Measurements from ENCODE around the gene SMAD2.

DNA sequence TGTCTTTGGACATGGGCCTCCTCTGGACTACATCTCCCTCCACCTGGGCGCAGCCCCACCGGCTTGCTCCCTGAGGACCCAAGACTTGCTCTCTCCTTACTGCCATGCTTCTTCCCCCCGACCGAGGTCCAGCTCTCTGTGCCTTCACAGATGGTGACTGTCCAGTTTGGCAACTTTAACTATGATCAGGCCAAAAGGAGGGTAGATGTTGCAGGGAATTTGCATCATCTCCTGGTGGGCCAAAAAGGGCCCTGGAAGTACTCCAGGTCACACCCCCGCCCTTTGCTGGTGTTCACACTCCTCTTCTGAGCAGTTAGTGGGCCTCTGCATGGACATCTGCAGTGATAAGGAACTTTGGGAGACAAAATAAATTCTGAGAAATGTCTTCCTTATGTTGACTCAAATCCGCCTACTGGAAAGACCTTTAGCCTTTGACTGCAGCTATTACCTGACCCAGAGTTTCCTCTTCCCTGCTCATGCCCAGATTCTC lies 88.7 kb downstream of the RNF165 start:
- PRO-cap, 5 experiments = no peak in any of the 5 experiments
- RAMPAGE, long total RNA, 2 experiments = no peak in any of the 2 experiments
- RRBS = no CpG with 5 or more reads among the region's 6 CpGs

- PRO-cap, 5 experiments = no peak in any of the 5 experiments
- RAMPAGE, long total RNA, 2 experiments = no peak in any of the 2 experiments
- RRBS = no CpG with 5 or more reads among the region's 8 CpGs
Measured at GRCh38 chr18:46658113-46658450, 1.1 kb upstream of the LOXHD1 start.

DNA sequence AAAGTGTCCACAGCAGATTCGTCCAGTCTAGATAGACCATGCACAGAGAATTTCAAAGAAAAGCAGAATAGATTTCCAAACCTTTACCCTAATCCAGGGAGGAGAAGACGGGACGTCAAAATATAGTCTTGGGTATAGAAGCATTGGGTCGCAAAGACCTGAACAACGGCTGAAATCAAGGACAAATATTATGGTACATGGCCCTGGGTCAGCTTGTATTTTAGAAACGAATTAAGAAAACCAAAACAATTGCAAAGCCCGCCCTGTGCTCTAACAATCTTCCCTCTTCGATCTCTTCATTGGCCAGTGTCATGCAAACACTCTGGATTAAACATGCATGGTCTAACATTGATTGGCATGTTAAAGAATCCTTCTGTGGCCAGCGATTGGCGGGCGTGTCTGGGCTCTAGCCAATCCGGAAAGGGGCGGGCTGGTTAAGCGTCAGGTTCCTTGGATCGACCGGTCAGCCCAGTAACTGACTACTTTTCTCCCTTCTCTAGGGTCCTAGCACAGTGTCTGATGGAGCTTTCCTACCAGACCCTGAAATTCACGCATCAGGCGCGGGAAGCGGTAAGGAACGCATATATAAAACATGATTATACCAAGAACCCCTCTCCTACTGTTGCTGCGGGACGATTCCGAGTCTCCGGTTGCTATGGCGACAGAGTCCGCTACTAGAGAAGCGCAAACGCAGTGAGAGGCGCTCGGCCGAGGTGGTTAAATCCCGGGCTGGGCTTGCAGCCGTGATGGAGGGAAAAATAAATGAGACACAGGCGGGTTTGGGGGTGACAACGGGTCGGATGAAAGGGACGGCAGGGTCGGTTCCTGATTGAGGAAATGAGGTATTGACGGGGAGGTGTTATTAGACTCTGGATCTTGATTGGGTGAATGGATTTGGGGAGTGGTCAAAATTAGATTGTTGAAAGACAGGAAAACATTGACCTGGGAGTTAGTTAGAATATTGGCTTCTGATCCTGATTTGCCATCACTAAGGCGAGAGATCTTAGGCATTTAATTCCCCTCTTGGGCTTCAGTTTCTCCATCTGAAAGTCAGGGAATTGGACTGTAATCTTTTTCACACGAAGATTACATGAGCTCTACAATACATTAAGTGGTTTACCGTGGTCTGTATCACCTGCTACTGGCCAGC lies 29.3 kb downstream of the KATNAL2 start:
- PRO-cap, 5 experiments = no peak in any of the 5 experiments
- RAMPAGE, long total RNA, 2 experiments = no peak in any of the 2 experiments
- RRBS = 25% methylated on average over 7 of the region's 43 CpGs

DNA sequence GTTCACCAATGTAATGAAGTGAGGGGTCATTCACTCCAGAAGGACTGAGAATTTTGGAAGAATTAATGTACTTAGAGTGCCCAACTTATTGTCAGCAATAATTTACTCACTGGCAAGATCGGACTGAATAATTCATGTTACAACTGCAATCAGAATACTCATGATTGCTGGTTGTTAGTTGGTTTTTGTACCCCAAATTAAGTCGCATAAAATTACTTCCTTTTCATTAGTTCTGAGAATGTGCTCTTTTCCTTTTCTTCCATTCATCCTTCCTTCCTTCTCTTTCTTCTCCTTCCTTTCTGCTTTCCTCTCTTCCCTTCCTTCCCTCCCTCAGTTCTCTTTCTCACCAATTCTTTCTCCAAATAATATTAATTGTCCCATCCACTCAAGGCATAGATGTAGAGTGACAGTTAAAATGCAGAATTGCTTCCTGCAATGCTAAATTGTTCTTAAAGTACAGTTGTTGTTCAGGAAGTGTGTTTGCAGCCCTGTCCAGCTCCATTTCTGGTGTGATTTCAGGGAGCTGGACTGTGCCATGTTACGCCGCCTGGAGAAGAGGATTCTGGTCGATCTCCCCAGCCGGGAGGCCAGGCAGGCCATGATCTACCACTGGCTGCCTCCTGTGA lies 51.5 kb downstream of the HDHD2 start:
- PRO-cap, 5 experiments = peak in 1 of 5 experiments; most common minus-strand start position 304 of the sequence (in 1)
- RAMPAGE, long total RNA, 2 experiments = no peak in any of the 2 experiments
- RRBS = no CpG with 5 or more reads among the region's 6 CpGs

DNA sequence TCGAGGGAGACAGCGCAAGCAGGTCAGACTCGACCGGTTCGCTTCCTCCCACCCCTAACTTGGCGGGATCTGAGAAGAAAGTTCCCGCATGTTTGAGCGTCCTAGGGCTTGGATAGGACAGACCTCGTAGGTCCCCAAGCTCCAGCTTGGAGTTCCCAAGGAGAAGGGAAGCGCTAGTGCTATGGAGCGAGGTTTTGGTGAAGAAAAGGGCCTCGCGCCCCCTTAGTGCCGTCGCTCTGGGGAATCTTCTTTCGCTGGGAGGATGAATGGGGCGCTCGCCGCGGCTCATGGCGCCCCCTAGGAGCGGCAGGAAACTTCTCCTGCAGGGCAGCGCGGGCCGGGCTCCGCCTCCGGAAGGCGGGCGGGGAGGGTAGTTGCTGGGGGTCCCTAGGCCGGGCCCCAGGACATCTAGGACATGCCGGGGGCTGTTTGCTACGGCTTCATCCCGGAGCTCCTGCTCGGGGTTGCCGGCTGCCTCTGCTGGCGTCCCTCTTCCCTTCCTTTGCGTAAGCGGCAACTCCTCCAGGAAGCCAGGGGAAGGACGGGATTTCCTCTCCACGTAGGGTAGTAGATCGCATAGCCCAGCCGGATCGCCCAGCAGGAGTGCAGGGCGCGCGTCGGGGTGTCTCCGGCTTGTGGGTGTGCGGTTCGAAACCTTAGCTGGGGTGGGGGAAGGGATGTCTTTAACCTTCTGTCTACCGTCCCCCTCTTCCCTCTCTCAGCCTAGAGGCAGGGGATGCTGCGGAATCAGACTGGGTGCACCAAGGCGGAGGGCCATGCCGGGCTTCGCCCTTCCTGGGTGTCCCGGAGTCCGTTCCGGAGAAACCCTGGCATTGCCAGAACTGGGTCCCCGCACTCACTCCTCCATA lies 11.9 kb upstream of the SKOR2 start:
- PRO-cap, 5 experiments = peak in 1 of 5 experiments; most common plus-strand start position 328 of the sequence (in 1)
- RAMPAGE, long total RNA, 2 experiments = no peak in any of the 2 experiments
- RRBS = 14% methylated on average over 10 of the region's 59 CpGs

DNA sequence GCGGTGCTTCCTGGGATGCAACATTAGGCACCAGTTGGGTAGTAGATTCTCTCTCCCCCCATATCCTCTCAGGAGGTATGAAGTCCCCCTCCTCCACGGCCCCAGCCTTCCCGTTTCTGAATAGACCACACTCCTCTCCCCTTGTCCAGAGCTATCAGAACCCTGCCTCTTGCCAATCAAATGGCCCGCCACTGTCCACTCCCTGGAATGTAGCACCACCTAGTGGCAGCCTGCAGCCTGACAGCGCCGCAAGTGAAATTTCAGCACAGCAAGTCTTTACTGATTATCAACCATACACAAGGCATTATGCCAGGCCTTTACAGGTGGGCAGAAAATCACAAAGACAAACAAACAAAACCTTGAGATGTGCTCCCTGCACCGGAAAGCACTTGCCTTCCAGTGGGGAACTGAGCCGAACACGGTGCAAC lies 174.1 kb downstream of the SMAD2 start:
- PRO-cap, 5 experiments = peak in 2 of 5 experiments; most common minus-strand start position 200 of the sequence (in 2)
- RAMPAGE, long total RNA, 2 experiments = no peak in any of the 2 experiments
- RRBS = no CpG with 5 or more reads among the region's 9 CpGs

DNA sequence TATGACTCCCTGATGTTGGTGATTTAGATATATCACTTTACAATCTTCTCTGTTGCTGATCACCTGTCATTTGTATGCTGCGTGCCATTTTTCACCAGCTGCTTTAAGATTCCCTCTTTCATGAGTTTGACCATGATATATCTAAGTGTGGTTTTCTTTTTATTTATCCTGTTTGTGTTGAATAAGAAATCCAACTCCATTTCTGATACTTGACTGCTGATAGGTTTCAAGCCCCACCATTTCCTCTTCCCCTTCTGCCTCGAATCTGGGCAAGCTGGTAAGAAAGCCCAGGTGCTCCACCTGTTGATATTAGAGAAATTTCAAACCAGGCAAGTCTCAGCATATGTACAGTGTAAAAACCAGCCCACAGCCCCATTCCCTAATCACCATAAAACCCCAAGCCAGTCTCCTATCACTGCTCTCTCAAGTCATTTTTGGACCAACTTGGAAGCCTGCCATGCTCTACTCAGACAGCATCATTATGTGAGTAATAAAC lies 46.7 kb downstream of the SMAD2 start:
- PRO-cap, 5 experiments = no peak in any of the 5 experiments
- RAMPAGE, long total RNA, 2 experiments = no peak in any of the 2 experiments
- RRBS = no CpG with 5 or more reads among the region's 2 CpGs

DNA sequence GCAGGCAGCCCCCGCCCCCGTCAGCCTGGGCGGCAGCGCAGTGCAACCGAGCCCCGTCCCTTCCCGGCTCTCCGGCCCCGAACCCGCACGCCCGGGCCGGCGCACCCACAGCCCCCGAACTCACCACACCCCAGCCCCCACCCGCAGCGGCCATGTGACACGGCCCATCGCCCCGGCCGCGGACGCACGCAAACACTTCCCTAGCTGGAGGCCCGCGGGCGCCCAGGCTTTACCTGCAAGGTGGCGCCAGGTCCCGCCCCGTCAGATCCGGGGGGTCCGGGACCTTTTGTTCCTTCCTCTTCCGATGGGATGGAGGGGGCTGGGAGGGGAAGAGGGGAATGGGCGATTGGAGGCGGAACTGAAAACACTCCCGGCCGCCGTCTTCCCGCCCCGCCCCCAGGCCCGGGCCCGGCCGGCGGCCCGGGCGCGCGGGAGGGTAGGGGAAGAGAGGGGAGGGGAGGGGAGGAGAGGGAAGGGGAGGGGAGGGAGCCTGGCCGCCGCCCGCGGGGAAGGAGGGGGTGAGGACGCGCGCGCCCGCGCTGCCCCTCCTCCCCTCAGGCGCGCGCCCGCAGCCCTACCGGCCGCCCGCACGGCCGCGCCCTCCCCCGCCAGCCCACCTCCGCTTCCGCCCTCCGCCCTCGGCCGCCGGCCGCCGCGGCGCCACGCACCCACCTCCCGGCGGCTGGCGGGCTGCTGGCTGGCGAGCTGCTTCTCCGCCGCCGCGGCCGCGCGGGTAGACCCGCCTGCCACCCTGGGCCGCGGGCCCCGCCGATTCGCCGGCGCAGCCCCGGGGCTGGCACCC lies at the start of gene SMAD2:
Gene SMAD2, minus strand, starts transcription at position 532 of the 802 bp plus-strand sequence.
- PRO-cap, 5 experiments = peak in 5 of 5 experiments; most common plus-strand start position 638 of the sequence (in 4); most common minus-strand start position 398 of the sequence (in 4)
- RAMPAGE, long total RNA, 2 experiments = no peak in any of the 2 experiments
- RRBS = 1% methylated on average over 45 of the region's 100 CpGs

DNA sequence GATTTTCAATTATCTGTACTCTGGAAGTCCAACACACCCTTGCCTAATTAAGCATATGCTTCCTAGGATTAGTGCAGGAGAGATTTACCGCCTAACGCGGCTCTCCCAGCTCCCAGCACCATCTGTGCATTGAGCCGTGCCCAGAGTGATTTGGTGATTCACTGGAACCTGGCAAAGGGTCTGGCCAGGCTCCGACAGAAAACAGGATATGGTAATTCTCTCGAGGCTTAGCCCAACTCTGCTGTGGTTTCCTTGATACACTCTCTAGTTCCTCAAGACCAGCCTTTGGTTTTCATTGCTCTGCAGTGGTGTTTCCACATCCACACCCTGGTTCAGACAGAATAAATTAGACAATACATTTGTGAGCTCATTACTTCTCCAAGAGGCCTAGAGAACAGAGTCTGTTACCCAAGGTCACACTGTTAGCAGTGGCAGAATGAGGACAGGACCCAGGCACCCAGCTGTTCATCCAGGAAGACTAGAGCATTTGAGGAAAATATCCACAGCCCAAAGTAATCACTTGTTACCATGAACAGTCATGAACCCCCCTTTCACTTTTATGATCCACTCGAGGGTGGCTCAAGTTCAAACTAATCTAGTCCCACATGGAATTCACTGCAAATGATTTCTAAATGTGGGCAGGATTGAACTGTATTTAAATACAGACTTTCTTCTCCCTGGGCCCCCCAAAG lies 23.1 kb upstream of the SMAD2 start:
- PRO-cap, 5 experiments = no peak in any of the 5 experiments
- RAMPAGE, long total RNA, 2 experiments = no peak in any of the 2 experiments
- RRBS = no CpG with 5 or more reads among the region's 7 CpGs

DNA sequence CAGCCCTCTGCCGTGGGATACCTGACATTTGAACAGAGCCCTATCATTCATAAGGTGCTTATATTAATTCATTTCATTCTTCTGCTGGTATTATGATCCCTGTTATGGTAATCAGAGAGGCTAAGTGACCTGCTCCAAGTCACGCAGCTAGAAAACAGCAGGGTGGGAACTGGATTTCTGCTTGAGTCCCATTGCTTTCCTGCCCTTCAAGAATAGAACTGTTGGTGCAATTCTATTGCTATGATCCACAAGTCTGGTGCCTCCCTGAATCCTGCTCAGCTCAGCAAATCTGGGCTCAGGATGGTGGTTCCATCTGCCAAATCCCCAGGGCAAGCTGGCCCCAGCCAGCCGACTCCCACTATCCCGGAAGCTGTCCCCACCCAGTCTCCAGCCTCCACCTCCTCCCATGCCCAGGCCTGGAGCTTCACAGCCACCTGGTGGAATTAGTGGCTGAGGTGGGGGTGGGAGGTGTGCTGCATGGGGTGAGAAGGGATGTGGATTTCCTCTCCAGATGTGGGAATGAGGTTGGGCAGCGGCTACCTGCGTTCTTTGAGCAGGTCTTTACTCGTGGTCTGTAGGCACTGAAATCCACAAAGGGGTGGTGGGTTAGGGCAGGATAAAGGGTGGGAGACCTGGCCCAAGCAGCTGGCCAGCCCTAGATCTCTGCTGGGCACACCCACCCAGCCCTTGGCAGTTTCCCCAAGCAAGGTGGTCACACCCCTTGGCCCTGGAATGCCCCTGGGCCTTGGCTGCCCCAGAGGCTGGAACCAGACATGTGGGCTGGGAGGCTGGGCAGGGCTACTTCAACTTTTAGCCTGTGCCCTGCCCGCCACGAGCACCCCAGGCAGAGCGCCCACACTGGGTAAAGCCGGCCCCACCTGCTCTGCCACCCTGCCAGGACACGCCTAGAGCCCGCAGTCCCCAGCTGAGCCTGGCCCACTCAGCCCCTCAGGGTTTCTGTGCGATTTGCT lies 119.4 kb upstream of the SMAD2 start:
- PRO-cap, 5 experiments = no peak in any of the 5 experiments
- RAMPAGE, long total RNA, 2 experiments = no peak in any of the 2 experiments
- RRBS = no CpG with 5 or more reads among the region's 14 CpGs

- PRO-cap, 5 experiments = peak in 3 of 5 experiments; most common minus-strand start chr18:48168064 (in 3)
- RAMPAGE, long total RNA, 2 experiments = no peak in any of the 2 experiments
- RRBS = no CpG with 5 or more reads among the region's 6 CpGs
Measured at GRCh38 chr18:48167810-48168257, 237.4 kb upstream of the SMAD2 start.

DNA sequence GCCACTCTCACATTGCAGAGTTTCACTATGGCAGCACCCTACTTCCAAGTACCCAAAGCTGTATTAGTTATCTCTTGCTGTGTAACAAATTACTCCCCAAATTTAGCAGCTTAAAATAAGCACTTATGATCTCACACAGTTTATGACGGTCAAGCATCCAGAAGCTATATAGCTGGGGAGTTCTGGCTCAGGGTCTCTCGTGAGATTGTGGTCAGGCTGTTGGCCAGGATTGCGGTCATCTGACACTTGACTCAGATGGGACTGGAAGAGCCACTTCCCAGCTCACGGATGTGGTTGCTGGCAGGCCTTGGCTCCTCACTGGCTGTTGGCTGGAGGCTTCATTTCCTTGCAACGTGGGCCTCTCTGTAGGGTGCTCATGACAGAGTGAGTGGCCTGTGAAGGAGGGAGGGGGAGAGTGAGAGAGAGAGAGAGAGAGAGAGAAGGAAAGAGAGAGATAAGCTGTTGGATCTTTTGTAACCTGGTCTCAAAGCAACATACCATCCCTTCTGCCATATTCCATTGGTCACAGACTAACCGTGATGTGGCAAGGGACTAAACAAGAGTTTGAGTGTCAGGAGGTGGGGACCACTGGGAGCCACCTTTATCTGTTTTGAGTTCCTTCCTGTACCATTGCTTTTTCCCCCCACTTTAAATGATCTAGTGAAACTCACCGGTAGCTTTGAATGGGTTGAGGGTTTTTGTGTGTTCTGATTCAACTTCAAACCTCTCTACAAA lies 189.7 kb downstream of the CTIF start:
- PRO-cap, 5 experiments = no peak in any of the 5 experiments
- RAMPAGE, long total RNA, 2 experiments = no peak in any of the 2 experiments
- RRBS = no CpG with 5 or more reads among the region's 7 CpGs

- PRO-cap, 5 experiments = no peak in any of the 5 experiments
- RAMPAGE, long total RNA, 2 experiments = no peak in any of the 2 experiments
- RRBS = no CpG with 5 or more reads among the region's 4 CpGs
Measured at GRCh38 chr18:48814946-48815508, 135.7 kb downstream of the SMAD7 start.

- PRO-cap, 5 experiments = peak in 5 of 5 experiments; most common plus-strand start chr18:49072673 (in 4); most common minus-strand start chr18:49072535 (in 4)
- RAMPAGE, long total RNA, 2 experiments = no peak in any of the 2 experiments
- RRBS = no CpG with 5 or more reads among the region's 9 CpGs
Measured at GRCh38 chr18:49072427-49073090, 121.8 kb upstream of the SMAD7 start.

DNA sequence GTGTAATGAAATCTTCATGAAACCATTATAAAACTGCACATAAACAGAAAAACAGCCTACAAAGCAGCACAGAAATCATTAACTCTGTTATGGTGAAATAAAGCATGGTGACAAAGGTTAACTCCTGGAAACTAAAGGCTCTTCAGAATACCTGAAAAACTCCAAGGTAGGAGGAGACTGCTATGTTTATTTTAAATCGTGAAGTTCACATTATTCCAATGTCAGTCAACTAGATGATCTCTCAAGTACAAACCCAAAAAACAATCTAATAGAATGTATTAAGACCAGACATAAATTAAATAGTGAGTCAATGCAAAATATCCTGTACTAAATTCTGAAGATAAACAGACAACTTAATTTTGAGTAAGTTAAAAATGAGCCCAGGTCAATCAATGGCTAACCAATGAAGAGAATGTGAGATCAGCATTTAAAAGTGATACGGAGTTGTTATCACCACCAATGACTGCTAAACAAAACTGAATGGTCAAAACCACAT lies 205.6 kb downstream of the DYM start:
- PRO-cap, 5 experiments = peak in 3 of 5 experiments; most common plus-strand start position 221 of the sequence (in 3)
- RAMPAGE, long total RNA, 2 experiments = no peak in any of the 2 experiments
- RRBS = no CpG with 5 or more reads among the region's 2 CpGs

GRCh38 chr18:49562474-49562973 lies 667 bp downstream of the LIPG start:
- PRO-cap, 5 experiments = peak in 1 of 5 experiments; most common plus-strand start chr18:49562584 (in 1); most common minus-strand start chr18:49562569 (in 1)
- RAMPAGE, long total RNA, 2 experiments = no peak in any of the 2 experiments
- RRBS = no CpG with 5 or more reads among the region's 11 CpGs

- PRO-cap, 5 experiments = peak in 3 of 5 experiments; most common plus-strand start chr18:49582341 (in 2)
- RAMPAGE, long total RNA, 2 experiments = no peak in any of the 2 experiments
- RRBS = no CpG with 5 or more reads among the region's 16 CpGs
Measured at GRCh38 chr18:49582207-49583036, 20.6 kb downstream of the LIPG start.

DNA sequence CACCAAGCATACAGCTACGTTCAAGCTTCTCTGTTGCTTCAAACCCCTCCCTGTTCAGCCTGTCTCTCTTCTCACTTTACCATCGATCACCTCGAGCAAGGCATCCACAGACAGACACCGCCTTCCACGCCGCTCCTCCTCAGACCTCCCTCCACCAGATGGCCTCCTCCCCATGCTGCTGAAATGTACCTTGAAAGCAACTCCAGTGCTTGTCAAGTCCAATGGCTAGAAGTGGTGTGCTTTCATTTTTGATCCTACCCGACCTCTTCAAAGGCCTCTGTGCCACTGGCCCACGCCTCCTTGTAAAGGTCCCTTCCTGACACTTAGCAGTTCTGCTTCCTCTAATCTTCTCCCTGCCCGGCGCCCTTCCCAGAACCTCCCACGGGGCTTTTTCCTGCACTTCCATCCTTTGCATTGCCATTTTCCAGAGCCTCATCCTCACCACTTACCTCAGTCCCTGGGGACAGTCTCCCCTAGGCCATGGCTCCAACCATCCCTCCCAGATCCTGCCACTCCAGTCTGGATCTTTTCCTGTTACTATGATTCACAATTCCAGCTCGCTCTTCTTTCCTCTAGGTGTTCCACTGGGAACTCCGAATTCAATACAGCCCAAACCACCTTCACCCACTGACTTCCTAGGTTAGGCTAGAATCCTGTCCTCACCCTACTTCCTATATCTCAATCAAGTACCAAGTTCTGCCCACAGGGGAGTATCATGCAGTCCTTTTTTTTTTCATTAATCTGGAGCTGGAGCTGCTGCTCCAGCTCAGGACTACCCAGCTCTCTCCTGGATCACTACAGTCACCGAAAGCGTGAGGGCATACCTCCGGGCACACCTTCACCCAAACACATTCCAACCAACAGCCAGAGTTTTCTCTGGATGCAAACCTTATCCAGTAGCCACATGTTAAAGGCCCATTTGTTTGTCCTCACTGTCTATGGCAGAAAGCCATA lies 131.7 kb upstream of the ACAA2 start:
- PRO-cap, 5 experiments = no peak in any of the 5 experiments
- RAMPAGE, long total RNA, 2 experiments = no peak in any of the 2 experiments
- RRBS = no CpG with 5 or more reads among the region's 16 CpGs

DNA sequence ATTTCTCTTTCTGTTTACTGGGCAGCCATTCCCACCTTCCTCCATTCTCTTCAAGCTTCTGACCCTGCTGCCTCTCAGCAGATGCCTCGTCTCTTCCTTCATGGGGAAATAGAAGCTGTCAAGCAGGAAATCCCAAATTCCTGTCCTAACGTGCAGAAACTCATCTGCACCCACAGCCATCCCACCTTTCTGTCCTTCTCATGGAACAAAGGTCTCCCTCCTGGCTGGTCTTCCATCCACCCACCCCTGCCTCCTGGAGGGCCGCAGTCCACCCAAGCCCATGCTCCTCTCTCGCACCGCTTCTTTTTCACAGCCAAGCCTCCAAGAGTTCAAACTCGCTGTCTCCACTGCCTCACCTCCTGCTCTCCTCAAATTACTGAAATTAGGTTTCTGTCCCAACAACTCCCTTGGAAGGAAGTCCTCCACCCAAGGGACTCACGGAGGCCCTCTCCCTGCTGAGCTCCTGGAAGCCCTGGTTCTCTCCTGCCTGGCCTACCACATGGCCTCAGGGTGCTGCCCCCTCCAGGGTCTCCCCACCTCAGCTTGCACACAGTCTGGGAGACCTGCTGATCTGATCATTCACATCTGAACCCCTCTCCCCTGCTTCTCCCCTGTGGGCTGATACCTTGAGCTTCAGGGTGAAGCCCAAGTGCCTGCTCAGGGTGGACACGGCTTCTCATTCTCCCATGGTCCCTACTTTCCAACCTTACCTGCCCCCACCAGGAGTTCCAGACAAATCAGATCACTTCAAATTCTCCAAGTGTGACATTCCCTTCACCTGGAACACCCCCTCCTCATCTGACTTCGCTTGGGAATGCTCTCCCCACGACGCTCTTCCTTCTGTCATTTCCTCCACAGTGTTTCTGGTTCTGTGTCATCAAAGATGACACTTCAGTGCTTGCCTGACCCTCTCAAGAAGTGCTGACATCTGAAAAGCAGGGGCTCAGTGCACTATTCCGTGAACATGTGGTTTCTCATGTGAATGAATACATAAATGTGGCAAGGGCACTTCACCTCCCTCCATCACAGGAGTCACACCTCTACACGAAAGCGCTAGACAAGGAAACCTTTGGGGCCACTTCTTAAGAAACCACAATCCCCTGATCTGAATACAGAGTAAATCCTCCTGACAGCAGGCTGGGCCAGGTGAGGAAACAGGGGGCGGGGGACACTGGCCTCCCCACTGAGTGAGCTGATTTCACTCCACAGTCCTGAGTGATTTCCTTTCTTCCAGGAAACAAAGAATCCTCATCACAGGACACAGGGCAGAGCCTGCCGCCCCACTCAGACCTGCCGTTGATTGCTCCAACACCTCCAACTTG lies 145.5 kb upstream of the ACAA2 start:
- PRO-cap, 5 experiments = no peak in any of the 5 experiments
- RAMPAGE, long total RNA, 2 experiments = no peak in any of the 2 experiments
- RRBS = no CpG with 5 or more reads among the region's 17 CpGs

- PRO-cap, 5 experiments = peak in 4 of 5 experiments; most common plus-strand start chr18:49967395 (in 4); most common minus-strand start chr18:49967171 (in 3)
- RAMPAGE, long total RNA, 2 experiments = no peak in any of the 2 experiments
- RRBS = no CpG with 5 or more reads among the region's 7 CpGs
Measured at GRCh38 chr18:49966970-49967663, 153.8 kb upstream of the ACAA2 start.

All from liver (tissue), 9 donors.